HepG2 (cell line): ENCODE results near the gene COQ3.

DNA sequence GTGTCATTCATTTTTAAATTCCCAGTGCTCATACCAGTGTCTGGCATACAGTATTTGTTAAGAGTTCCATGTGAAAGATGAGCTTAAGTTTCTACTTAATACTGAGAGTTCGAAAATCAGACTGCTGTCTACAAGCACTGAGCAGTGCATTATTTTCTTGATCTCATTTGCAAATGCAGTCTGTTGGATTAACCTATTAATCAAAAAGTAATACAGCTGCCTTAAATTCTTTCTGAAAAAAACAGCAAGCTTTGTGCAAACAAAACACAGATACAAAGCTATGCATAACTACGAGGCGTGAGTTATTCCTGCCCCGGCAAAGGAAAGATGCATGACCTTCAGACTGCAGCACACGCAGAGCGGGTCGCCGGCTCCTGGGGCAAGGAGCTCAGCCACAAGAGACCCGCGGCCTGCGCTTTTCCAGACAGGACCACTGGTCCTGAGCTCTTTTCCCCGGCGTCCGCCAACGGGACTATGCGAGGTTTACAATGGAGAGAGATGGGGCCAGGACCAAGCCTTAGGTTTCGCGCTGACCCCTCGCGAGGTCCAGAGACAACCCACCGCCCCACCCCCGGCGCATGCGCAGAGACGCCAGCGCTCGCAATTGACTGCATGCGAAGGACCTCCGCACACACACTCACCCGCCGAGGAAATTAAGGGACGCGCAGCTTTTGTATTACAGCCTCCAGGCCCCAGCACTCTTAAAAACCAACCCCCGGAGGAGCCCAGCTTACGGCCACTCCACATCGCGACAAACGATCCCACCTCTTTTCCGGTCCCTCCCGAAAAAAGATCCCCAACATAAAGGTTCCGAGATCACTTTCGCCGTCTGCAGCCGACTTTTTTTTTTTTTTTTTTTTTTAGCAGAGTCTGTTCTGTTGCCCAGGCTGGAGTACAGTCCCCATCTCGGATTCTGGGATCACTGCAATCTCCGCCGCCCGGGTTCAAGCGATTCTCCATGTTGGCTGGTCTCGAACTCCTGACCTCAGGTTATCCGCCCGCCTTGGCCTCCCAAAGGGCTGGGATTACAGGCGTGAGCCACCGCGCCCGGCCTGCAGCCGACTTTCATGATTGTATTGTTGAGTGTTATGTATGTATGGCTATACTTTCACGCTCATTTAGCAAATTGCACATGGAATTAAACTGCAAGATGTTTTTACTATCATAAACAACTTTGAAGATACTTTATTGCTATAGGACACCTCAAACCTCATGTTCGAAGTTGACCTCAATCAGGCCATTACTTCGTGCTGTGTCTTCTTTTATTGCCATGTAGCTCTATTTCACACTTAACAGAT is at the start of gene COQ3:
Gene COQ3 (minus strand): TSS at position 763 of the 1,298 bp plus-strand sequence.
- RRBS, 2 experiments: 1 to 3% methylated on average over 12 to 16 of the region's 60 CpGs
CAGE:
- cytosol, long polyA minus RNA: start-site peak on the minus strand centred at position 746 of the sequence, 58 bp wide, 167 reads
- cytosol, long polyA plus RNA: start-site peak on the minus strand centred at position 743 of the sequence, 24 bp wide, 37 and 182 reads in 2 replicates
- long polyA plus RNA: start-site peak on the minus strand centred at position 742 of the sequence, 8 bp wide, 36 and 48 reads in 2 replicates
- nucleus, long polyA minus RNA: no peak
- nucleus, long polyA plus RNA: no peak

DNA sequence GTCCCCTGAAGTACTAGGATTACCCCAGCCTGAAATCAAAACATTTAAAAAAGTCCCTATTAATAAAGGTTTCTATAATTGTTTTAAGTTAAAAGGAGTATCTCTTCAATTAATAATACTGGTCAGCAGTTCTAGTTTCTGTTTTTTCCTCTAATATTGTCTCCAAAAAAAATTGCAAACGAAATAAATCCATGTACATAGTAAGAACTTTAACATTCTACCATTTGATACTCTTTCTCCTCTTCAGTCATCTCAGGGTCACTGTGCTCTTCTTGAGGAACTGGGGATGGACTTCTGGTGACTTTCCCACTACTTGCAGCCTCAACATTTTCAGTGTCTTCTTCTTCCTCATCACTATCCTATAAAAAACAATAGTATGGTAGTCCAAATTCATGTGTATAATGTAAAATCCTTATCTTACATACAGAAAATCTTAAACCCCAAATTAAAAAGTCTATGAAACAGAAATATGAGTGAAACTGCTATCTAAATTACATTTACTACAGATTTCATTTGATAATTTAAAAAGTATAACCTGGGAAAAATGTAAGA is 11.9 kb upstream of the COQ3 start:
- RRBS, 2 experiments: no CpG with 5 or more reads among the region's 1 CpG
CAGE:
- cytosol, long polyA minus RNA: start-site peak on the minus strand centred at position 288 of the sequence, 132 bp wide, 18 reads
- cytosol, long polyA plus RNA: no peak
- long polyA plus RNA: no peak
- nucleus, long polyA minus RNA: no peak
- nucleus, long polyA plus RNA: start-site peak on the minus strand centred at position 295 of the sequence, 117 bp wide, 640 and 838 reads in 2 replicates

DNA sequence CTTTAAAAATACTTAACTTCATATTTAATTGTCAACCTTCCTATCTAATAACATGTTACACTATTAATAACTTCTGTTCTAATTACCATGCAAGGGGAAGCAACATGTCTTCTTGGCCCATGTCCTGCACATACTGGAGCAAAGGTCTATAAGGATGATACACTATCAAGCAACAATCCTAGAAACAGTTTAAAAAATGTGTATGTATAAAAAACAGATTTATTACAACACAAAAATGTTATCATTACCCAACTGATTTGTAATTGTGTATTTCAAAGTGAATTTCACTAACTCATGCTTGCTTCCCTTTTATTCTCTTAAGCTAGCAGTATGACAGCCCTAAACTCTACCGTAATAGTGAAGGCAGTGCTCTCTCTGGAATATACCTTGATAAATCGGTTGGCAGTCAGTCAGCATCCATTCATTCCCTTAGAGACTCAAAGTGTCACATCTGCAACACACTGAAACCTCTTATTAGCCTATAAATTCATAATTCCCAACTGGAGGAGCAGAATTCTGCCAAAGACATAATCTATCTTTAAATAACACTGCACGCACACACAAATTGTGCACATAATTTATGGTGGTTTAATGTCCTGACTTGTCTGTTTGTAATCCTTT is 18.2 kb downstream of the CCNC start:
- RRBS, 2 experiments: no CpG with 5 or more reads among the region's 3 CpGs
CAGE:
- cytosol, long polyA minus RNA: no peak
- cytosol, long polyA plus RNA: no peak
- long polyA plus RNA: no peak
- nucleus, long polyA minus RNA: no peak
- nucleus, long polyA plus RNA: no peak

DNA sequence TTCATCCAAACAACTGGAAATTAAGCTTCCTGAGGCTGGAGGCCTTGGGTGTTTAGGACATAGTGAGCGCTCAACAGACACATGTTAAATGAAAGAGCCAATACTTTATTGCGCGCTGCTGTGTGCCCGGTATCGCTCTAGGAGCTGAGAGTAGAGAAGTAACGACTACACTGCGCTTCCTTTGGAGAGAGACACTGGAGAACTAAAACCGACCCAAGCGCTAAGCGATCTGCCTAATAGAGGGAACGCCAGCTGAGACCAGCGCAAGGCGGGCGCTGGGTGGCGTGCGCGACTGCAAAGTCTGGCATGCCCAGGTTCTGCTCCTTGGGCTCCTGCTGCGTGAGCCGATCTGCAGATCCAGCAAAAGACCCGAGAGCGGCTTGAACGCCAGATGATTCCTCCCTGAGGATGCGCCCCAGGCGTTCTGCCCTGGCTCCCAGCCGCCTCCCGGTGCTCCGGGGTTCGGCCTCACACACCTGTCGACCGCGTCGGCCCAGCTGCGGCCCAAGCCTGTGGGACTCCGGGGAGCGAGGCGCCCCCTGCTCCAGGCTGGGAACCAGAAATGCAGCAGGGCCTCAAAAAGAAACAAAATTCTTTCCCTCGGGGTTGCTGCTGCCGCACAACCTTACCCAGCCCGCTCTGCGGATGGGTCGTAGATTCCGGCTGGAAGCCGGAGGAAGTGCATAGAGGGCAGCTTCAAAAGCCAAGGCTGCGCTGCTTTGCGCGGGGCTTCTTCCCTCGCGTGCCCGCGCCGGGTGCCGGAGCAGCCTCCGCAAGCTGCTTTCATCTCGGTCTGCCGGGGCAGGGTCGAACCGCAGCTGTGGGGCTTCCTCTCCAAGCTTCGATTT is 18.0 kb upstream of the PRDM13 start:
- RRBS, 2 experiments: 2 to 3% methylated on average over 16 to 19 of the region's 58 CpGs
CAGE:
- cytosol, long polyA minus RNA: no peak
- cytosol, long polyA plus RNA: no peak
- long polyA plus RNA: no peak
- nucleus, long polyA minus RNA: no peak
- nucleus, long polyA plus RNA: no peak

DNA sequence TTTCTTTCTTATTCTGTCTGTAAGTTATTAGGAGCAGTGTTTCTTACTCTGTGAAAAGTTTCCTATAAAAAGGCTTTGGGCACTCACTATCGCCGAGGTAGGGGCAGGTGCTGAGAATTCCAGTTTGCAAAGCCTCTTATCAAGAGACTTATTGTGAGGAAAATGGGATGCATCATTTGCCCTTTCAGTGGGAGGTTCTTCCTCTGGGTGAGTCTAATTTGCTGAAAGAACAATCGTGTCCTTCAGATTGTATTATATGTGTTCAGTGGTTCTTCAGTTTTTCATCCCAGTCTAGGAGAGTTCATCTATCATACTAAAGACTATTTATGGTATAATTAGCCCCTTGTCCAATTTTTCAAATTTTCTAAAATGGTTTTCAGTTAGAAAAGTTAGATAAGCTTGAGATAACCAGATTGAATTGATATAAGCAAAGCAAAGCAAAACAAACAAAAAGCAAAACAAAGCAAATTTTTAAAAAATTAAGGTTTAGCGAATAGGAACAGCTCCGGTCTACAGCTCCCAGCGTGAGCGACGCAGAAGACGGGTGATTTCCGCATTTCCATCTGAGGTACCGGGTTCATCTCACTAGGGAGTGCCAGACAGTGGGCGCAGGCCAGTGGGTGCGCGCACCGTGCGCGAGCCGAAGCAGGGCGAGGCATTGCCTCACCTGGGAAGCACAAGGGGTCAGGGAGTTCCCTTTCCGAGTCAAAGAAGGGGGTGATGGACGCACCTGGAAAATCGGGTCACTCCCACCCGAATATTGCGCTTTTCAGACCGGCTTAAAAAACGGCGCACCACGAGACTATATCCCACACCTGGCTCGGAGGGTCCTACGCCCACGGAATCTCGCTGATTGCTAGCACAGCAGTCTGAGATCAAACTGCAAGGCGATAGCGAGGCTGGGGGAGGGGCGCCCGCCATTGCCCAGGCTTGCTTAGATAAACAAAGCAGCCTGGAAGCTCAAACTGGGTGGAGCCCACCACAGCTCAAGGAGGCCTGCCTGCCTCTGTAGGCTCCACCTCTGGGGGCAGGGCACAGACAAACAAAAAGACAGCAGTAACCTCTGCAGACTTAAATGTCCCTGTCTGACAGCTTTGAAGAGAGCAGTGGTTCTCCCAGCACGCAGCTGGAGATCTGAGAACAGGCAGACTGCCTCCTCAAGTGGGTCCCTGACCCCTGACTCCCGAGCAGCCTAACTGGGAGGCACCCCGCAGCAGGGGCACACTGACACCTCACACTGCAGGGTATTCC is 170.5 kb downstream of the MCHR2 start:
- RRBS, 2 experiments: no CpG with 5 or more reads among the region's 39 CpGs
CAGE:
- cytosol, long polyA minus RNA: no peak
- cytosol, long polyA plus RNA: no peak
- long polyA plus RNA: no peak
- nucleus, long polyA minus RNA: no peak
- nucleus, long polyA plus RNA: no peak

- RRBS, 2 experiments: no CpG with 5 or more reads among the region's 33 CpGs
CAGE:
- cytosol, long polyA minus RNA: no peak
- cytosol, long polyA plus RNA: no peak
- long polyA plus RNA: no peak
- nucleus, long polyA minus RNA: no peak
- nucleus, long polyA plus RNA: no peak
Observed at GRCh38 chr6:100354741-100355383, 109.9 kb downstream of the SIM1 start.

DNA sequence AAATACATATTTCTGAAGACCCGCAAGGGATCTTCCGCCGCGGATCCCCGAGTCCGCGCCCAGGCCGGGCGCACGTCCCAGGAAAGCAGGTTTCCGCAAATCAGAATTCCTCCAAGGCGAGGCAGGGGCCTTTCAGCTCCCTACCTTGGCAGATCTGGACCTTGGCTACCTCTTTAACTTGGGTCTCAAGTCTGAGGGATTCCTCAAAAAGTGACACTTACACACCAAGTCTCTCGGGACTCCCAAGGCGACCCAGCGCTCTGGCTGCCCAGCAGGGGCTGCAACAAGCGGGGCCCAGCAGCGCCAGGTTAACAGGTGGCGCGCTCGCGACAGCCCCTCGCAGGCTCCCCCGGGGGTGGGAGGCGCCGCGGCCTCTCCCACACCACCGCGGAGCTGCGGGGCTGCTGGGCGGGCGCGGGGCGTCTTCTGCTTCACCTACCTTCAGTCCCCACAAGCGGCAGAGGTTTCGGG is 511 bp downstream of the SIM1 start:
- RRBS, 2 experiments: no CpG with 5 or more reads among the region's 35 CpGs
CAGE:
- cytosol, long polyA minus RNA: no peak
- cytosol, long polyA plus RNA: no peak
- long polyA plus RNA: no peak
- nucleus, long polyA minus RNA: no peak
- nucleus, long polyA plus RNA: no peak

GRCh38 chr6:104956129-104956412 is 836 bp upstream of the LIN28B start:
- RRBS, 2 experiments: no CpG with 5 or more reads among the region's 8 CpGs
CAGE:
- cytosol, long polyA minus RNA: no peak
- cytosol, long polyA plus RNA: no peak
- long polyA plus RNA: no peak
- nucleus, long polyA minus RNA: no peak
- nucleus, long polyA plus RNA: no peak

GRCh38 chr6:105796096-105796771 is 289.9 kb upstream of the PRDM1 start:
- RRBS, 2 experiments: no CpG with 5 or more reads among the region's 11 CpGs
CAGE:
- cytosol, long polyA minus RNA: no peak
- cytosol, long polyA plus RNA: no peak
- long polyA plus RNA: no peak
- nucleus, long polyA minus RNA: no peak
- nucleus, long polyA plus RNA: no peak

- RRBS, 2 experiments: no CpG with 5 or more reads among the region's 5 CpGs
CAGE:
- cytosol, long polyA minus RNA: no peak
- cytosol, long polyA plus RNA: no peak
- long polyA plus RNA: no peak
- nucleus, long polyA minus RNA: no peak
- nucleus, long polyA plus RNA: no peak
Observed at GRCh38 chr6:105872199-105872785, 213.8 kb upstream of the PRDM1 start.

GRCh38 chr6:105981018-105981819 is 104.9 kb upstream of the PRDM1 start:
- RRBS, 2 experiments: 88 to 89% methylated on average over 9 of the region's 56 CpGs
CAGE:
- cytosol, long polyA minus RNA: no peak
- cytosol, long polyA plus RNA: no peak
- long polyA plus RNA: no peak
- nucleus, long polyA minus RNA: no peak
- nucleus, long polyA plus RNA: no peak

GRCh38 chr6:105992390-105993259 is 93.5 kb upstream of the PRDM1 start:
- RRBS, 2 experiments: under 1 to 1% methylated on average over 8 of the region's 35 CpGs
CAGE:
- cytosol, long polyA minus RNA: no peak
- cytosol, long polyA plus RNA: no peak
- long polyA plus RNA: no peak
- nucleus, long polyA minus RNA: no peak
- nucleus, long polyA plus RNA: no peak

DNA sequence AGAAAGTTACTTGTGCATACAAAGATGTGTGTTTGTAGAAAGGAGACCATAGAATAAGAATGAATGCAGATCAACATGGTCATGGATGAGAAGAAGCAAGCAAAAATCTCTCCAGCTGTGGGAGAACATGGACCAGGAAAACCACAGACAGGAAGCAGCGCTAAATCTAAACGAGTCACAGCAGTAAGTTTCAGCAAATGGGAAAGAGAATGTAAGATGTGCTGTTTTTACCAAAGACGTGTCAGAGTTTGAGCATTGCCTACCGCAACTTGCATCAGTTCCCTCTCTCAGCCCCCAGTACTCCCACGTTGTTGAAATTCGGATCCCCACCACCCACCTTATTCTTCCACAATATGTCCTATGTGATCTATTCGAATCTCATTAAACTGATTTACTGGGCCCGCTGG is 59.4 kb upstream of the PRDM1 start:
- RRBS, 2 experiments: no CpG with 5 or more reads among the region's 8 CpGs
CAGE:
- cytosol, long polyA minus RNA: no peak
- cytosol, long polyA plus RNA: no peak
- long polyA plus RNA: no peak
- nucleus, long polyA minus RNA: no peak
- nucleus, long polyA plus RNA: no peak

DNA sequence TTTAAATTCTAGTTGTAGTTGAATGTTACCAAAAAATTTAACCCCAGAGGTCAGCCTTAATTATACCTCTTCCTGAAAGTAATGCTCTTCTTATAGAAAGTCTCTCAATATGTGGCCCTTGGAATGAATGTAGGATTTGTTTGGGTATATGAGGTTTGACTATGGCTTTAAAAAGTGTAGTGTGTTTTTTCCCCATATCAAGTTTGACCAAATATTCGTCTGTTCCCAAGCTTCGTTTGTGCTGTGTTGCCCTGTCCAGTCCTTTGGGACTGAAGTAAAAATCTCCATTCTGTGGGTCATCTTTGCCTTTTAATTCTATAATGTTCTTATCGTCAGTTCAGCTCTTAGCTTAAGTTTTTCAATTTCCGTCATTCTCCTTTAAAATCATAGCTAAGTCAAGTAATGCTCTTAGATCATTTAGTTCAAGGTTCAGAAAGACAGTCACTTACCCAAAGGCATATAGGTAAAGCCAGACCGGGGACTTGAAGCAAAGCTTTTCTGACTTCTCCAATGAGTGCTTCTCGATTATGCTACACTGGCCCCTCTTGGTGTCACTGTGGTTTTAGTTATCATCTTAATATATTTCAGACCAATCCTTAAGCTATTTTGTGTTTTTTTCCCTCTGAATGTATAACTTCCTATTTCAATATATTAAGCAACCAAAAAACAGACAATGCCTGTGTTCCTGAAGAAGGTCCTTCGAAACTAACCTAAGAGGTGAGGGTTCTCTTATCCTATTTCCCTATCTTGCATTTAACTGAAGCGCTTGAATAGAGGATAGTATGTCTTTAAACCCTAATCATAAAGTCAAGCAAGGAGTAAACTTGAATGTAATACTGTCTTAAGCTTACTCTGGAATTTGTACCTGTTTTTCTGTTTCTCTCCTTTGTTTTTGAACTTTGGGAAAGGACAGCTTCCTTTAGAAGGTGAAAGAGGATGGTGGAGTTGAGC is 3.8 kb downstream of the PRDM1 start:
- RRBS, 2 experiments: no CpG with 5 or more reads among the region's 8 CpGs
CAGE:
- cytosol, long polyA minus RNA: no peak
- cytosol, long polyA plus RNA: no peak
- long polyA plus RNA: no peak
- nucleus, long polyA minus RNA: no peak
- nucleus, long polyA plus RNA: no peak

- RRBS, 2 experiments: no CpG with 5 or more reads among the region's 13 CpGs
CAGE:
- cytosol, long polyA minus RNA: no peak
- cytosol, long polyA plus RNA: no peak
- long polyA plus RNA: no peak
- nucleus, long polyA minus RNA: no peak
- nucleus, long polyA plus RNA: no peak
Observed at GRCh38 chr6:106135227-106135598, 49.1 kb downstream of the PRDM1 start.

DNA sequence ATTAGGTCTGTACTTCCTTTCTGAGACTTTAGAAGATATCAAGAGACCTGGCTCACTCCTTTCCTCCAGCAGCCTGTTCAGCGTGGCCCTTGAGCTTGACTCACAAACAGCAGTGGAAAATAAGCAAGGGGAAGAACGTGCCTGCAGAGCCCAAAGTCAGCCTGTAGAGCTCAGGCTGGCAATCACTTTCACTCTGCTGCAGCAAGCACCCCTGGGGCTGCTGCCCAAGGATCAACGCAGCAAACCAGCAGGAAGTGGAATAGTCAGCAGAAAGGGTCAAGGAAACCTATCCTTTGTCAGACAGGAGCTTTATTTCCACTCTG is 77.3 kb downstream of the PRDM1 start:
- RRBS, 2 experiments: no CpG with 5 or more reads among the region's 3 CpGs
CAGE:
- cytosol, long polyA minus RNA: no peak
- cytosol, long polyA plus RNA: no peak
- long polyA plus RNA: no peak
- nucleus, long polyA minus RNA: no peak
- nucleus, long polyA plus RNA: no peak

- RRBS, 2 experiments: 0 to 4% methylated on average over 2 to 6 of the region's 28 CpGs
CAGE:
- cytosol, long polyA minus RNA: no peak
- cytosol, long polyA plus RNA: no peak
- long polyA plus RNA: no peak
- nucleus, long polyA minus RNA: no peak
- nucleus, long polyA plus RNA: no peak
Observed at GRCh38 chr6:106511433-106512039, 117.8 kb downstream of the RTN4IP1 start.

DNA sequence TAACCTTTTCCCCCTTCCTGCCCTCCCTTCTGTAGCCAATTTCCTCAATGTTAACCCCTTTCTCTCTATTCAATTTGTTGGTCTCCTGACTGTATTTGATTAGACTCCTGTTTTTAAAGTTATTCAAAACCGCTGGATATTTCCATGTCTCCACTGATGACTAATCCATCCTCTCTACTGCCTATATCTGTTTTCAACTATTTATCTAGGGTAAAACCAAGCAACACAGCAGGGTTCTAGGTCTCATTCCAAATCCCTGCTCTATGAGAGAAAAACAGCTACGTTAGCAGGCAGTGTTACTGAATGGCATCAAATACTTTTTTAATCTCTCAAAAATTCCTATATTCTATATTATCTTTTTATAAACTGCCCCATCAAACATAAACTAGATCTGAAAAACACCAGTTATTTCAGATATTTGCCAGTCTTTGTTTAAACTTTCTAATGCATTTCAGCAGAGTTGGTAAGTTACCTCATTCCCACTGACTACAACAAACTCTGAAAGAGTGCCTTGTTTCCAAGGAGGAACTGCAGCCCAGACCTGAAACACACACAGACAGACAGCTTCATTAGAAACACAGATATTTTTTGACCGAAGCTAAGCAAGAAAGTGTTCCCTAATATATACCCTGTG is 8.2 kb downstream of the RTN4IP1 start:
- RRBS, 2 experiments: no CpG with 5 or more reads among the region's 3 CpGs
CAGE:
- cytosol, long polyA minus RNA: no peak
- cytosol, long polyA plus RNA: no peak
- long polyA plus RNA: no peak
- nucleus, long polyA minus RNA: no peak
- nucleus, long polyA plus RNA: no peak

GRCh38 chr6:106702433-106703056 is 73.2 kb downstream of the QRSL1 start:
- RRBS, 2 experiments: no CpG with 5 or more reads among the region's 9 CpGs
CAGE:
- cytosol, long polyA minus RNA: no peak
- cytosol, long polyA plus RNA: no peak
- long polyA plus RNA: no peak
- nucleus, long polyA minus RNA: no peak
- nucleus, long polyA plus RNA: no peak

GRCh38 chr6:106765780-106766823 is 136.7 kb downstream of the QRSL1 start:
- RRBS, 2 experiments: no CpG with 5 or more reads among the region's 9 CpGs
CAGE:
- cytosol, long polyA minus RNA: no peak
- cytosol, long polyA plus RNA: no peak
- long polyA plus RNA: no peak
- nucleus, long polyA minus RNA: no peak
- nucleus, long polyA plus RNA: no peak